ENCODE data around the genes FOXS1, CCM2L, HCK, KIF3B and BPIFB2.

DNA sequence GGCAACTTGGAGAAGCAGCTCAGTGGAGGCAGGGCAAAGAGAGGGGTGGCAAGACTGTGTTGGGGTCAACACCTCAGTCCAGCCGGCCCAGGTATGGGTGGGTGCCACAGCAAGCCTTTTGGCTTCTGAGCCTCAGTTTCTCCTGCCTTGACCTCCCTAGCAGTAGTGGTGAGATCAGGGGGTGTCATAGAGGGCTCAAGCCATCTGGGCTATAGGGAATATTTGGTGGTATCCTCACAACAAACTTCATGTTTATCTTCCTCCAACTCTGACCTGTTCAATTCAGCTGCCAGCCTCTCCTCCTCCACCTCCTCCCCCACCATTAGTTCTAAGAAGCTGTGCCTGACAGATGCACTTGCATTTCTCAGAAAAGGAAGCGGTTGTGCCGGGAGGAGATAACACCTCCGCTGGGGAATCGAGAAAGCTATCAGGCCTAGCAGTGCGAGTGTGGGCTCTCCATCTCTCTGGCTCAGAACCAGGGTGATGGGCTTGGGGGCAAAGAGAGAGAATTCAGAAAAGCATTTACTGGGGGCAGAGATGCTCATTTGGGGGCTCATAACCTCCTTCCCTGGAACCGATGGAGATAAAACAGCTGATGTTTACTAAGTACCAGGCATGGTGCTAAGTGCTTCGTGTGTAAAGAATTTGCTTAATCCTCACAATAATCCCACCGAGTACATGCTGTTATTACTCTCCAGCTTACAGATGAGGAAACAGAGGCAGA, 38.1 kb downstream of the COX4I2 start:
- PRO-cap, result no peak

DNA sequence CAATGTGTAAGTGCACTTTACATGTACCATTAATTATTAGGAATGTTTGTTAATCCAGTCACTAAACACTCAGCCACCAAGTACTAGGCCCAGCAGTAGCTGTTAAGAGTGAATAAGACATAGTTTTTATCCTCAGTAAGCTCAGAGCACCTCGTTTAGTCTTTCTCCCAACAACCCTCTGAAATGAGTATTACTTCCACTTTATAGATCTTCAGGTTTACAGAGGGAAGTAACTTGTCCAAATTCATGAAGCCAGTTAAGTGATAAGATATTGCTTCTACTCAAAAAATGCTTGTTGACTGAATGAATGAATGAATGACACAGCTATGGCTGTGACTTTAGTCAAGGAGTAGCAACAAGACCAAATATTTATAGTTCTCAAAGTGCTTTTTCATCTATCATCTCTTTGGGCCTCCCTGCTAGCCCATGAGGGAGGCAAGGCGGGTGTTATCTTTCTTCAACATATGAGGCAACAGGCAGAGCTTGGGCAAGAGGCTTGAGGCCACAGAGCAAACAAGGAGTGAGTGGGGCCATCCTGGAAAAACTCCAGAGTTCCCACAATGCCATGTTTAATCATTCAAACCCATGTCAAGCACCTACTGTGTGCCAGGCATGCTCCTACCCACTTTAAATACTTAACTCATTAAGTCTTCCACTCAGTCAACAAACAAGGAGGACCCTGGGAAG, 16.1 kb downstream of the BCL2L1 start:
- PRO-cap, result no peak

DNA sequence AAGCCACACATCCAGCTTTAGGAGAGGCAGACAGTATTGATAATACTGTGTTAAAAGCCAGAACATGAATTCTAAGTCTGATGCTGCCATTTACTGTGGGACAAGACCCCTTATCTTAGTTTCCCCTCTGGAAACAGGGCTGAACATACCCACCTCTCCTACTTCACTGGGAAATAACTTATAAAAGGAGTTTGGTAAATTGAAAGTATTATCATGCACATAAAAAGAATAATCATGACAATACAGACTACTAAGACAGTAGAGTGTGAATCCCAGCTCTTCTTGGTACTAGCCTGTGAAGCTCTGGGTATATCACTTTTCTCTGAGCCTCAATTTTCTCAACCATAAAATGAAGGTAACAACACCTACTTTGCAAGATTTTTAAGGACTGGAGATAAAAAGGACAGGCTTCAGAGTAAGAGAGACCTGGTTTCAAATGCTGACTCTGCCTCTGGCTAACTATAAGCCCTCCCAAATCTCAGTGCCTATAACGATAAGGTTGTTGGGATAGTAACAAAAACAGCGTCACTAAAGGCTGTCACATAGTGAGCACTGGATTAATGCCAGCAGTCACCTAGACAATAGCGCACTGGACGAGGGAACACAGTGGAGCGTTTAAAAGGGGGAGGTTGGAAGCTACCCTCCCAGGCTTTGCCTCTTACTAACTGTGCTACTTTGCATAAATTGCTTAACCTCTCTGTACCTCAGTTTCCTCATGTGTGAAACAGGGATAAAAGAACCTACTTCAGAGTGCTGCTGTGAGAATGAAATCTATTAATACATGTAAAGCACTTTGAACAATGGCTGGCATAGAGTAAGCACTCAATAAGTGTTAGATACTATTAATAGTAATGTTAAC, 10.8 kb downstream of the BCL2L1 start:
- PRO-cap, result bidirectional peak, plus-strand start at position 584 of the sequence, minus-strand start at position 483 of the sequence

DNA sequence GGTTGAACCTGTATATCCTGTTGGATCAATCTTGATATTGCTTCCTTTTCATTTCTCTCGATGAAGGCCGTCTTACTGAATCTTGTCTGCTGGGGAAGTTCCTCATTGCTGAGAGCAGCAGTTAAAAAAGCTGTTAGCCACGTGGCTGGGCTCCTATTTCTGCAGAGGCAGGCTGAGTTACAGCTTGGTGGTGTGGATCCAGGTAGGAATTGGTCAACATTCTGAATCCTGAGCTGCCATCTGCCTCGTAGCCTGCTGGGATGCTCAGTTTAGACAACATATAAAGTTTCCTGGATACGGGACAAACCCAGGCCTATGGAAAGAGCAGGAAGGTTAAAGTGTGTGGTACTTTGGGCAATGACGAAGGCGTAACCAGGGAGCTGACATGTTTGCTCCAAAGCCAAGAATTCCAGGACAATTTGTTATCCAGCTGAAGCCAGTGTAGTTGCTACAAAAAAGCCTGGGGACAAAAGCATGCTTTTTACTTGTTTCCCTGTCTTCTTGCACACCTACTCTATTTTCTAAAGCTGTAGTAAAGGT, 12.6 kb upstream of the MYLK2 start:
- PRO-cap, result no peak

GRCh38 chr20:31833707-31834399, 11.6 kb downstream of the FOXS1 start:
- PRO-cap, result no peak

DNA sequence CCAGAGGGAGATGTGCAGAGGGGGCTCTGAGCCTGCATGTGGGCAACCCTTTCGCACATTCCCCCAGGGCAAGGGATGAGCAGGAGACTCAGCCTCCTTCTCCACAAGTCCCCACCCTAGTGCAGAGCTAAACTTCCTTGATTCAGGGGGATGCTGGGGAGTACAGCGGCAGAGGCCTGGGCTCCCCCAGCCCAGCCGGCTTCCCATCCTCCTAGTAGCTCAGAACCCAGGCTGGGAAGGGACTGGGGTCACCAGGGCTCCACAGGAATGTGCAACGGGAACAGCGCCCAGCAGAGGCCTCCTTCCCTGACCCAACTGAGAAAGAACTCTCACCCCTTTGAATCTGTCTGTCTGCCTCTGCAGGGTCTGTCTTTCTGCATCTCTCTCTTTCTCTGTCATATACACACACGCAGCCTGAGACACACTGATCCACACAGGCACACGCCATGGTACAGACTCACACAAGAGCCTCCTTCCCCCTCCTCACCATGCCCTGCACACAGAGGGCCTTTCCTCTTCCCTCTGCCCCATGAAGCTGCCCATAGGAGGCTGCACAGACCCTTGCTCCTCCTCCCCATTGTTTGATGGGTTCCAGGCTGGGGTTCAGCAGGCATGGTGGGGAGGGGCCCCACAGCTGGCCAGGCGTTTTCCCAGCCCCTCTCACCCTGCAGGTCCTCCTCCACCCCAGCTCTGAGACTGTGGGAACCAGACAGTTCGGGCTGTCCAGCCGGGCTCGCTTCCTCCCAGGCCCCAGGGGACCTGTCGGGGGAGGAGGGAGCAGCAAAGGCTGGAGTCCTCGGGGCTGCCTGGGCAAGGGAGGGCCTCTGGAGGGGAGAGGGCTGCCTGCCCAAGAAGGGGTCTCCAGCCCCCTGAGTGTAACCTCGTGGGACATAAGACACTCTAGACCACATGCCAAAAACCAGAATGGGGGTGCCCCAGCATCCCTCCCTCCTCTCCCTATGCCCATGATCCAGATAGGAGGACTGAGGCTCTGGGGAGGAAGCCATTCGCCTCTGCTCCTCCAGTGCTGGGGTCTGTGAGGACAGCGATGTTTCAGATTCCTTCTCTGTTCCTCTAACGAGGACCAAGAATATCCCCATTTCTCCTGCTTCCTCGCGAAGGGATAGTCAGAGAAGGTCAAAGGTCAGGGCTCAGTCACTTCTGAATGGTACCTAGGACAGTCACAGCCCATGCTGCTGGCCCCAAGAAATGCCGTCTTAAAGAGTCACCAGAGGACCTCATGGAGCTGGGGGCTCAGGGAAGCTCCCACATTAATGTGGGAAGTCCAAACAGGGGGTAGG, 2.6 kb downstream of the FOXS1 start:
- PRO-cap, result bidirectional peak, plus-strand start at position 977 of the sequence, minus-strand start at position 698 of the sequence

GRCh38 chr20:31845313-31846079, at the start of gene FOXS1:
Gene FOXS1, minus strand, starts transcription at chr20:31845604.
- PRO-cap, result bidirectional peak, plus-strand start at chr20:31845753, minus-strand start at chr20:31845565

DNA sequence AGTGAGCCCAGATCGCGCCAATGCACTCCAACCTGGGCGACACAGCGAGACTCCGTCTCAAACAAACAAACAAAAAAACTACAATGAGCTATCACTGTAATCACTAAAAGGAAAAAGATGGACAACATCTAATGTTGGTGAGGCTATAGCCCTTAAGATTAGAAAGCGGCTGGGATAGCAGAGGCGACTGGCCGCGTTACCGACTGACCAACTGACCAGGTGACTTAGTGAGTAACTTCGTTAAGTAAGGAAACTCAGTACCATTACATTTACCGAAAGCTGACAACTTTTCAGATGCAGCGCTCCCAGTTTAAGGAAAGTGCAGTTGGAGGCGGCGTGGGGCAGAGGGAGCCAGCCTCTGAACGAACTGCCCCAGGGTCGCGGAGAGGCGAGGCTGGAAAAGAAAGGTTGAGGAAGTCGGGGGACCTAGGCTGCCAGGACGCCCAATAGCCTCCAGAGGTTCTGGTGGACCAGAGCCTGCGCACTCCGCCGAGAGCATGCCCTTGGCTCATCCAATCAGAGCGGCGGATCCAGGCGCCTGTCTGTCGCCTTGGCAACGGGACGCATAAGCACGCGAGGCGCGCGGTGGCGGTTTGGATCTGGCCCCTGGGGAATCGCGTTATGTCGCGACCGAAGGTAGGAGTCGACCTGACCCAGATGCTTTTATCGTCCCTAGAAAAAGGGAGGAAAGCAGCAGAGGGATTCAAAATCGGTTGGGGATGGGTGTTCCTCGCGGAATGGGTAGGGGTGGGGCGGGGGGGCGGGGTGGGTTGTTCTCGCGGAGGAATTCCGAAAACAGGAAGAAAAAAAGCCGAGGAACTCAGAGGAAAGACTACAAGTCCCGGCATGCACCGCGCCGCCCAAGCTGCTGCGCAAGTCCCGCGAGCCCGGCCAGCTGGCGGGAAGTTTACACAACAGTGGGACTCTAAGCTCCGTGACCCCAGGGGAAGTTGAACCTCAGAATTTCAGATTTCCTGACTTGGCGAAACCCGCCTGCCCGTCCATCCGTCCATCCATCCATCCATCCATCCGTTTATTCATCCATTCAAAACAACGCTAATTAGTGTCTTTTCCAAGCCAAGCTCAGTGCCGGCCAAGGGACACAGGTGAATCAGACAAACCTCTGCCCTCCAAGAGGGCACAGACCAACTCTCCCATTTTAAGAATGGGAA, 9.2 kb downstream of the TTLL9 start:
- PRO-cap, result bidirectional peak, plus-strand start at position 263 of the sequence, minus-strand start at position 217 of the sequence; unidirectional peak, minus-strand start at position 464 of the sequence

GRCh38 chr20:31994812-31995413, 15.3 kb upstream of the CCM2L start:
- PRO-cap, result no peak

GRCh38 chr20:32009969-32010576, at the start of gene CCM2L:
Gene CCM2L, plus strand, starts transcription at chr20:32010438.
- PRO-cap, result no peak

- PRO-cap, result no peak
These were observed at the start of gene HCK for GRCh38 chr20:32051917-32052548. Gene HCK, plus strand, starts transcription at chr20:32052242.

DNA sequence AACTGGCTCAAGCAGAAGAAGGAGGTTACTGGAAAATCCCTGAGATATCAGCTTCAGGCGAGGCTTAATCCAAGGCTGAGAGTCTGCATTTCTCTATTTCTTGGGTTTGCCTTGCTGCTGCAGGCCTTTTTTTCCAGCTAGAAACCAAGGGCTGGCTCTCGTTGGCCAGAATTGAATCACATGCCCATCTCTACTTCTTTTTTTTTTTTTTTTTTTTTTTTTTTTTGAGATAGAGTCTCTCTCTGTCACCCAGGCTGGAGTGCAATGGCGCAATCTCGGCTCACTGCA, 11.7 kb downstream of the HCK start:
- PRO-cap, result no peak

DNA sequence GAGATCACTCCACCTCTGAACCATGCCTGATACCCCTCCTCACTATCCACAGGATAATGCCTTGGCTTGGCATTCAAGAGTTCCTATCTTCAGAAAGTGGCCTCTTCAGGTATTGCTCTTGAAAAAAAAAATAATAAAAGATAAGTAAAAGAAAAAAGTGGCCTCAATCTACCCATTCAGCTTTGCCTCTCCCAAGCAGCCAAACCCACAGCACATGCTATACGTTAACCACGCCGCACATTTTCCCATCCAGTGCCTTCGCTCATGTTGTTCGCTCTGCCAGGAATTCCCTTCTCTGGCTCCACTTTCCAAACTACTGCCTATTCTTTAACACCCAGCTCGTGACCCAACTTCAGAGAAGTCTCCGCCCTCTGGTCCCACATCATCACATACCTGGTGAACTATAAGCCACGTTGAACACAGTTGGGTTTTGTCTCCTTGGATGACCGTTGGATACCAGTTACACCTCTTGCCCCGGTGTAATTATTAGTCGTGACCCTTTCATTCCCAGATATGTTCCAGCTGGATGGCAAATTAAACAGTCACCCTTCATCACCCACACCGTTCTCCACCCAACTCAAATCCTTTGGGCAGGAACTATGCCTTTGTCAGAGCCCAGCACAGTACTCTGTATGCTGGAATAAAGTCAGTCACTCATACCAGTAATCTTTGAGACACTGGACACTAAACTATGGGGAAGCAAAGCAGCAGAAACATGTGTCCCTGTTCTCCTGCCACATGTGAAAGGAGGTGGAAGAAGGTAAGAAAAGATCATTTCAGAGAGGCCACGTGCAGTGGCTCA, 22.7 kb downstream of the PLAGL2 start:
- PRO-cap, result no peak

- PRO-cap, result no peak
These were observed at the start of gene KIF3B for GRCh38 chr20:32277221-32277994. Gene KIF3B, plus strand, starts transcription at chr20:32277651.

DNA sequence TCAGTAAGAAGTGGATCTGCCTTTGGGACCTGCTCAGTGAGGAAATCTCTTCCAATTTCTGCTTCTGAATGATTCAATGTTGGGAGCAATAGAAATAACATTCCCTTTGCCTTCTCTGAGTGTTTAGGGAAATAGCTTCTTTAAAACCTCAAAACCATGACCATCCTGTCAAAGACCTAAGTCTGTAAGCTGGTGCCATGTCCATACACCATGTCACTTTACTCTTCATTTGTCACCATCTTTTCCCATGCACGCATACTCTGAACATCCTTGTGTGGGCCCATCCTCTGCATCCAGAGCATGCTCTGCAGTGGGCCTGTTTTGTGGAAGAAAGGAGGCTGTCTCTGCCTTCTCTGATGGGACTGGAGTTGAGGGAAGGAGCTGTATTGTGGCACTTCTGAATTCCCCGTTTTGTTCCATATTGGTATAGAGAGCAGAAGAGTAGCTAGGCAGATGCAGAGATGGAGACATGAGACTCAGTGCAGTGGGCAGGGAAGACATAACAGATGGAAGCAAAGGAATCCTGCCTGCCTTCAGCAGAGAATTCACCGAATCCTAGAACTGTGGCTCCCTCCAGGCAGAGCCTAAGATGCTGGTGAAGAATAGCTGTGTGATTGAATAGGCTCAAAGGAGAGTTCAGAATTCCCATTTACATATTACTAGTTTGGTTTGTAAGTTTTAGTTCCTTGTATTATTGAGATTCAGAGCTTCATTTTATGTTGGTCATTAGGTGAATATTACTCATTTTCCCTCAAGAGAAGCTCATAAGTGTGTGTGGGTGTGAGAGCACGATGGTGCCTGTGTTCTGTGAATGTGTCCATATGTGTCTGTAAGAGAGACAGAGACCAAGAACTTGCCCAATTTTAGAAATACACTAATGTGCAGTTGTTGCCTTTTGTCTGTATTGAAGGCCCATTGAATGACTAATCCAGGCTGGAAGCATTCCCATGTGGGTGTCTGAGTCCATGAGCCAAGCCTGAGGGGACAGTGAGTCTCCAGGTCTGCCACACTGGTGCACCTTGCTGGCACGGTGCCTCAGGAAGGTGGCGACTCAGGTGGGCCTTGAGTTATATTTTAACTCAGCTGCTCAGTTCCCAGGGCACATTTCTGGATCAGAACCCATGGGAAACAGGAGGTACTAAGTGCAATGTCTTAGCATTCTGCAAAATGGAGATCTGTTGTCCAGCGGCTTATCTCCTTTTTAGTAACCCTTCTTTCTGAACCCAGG, 25.8 kb upstream of the ASXL1 start:
- PRO-cap, result no peak

DNA sequence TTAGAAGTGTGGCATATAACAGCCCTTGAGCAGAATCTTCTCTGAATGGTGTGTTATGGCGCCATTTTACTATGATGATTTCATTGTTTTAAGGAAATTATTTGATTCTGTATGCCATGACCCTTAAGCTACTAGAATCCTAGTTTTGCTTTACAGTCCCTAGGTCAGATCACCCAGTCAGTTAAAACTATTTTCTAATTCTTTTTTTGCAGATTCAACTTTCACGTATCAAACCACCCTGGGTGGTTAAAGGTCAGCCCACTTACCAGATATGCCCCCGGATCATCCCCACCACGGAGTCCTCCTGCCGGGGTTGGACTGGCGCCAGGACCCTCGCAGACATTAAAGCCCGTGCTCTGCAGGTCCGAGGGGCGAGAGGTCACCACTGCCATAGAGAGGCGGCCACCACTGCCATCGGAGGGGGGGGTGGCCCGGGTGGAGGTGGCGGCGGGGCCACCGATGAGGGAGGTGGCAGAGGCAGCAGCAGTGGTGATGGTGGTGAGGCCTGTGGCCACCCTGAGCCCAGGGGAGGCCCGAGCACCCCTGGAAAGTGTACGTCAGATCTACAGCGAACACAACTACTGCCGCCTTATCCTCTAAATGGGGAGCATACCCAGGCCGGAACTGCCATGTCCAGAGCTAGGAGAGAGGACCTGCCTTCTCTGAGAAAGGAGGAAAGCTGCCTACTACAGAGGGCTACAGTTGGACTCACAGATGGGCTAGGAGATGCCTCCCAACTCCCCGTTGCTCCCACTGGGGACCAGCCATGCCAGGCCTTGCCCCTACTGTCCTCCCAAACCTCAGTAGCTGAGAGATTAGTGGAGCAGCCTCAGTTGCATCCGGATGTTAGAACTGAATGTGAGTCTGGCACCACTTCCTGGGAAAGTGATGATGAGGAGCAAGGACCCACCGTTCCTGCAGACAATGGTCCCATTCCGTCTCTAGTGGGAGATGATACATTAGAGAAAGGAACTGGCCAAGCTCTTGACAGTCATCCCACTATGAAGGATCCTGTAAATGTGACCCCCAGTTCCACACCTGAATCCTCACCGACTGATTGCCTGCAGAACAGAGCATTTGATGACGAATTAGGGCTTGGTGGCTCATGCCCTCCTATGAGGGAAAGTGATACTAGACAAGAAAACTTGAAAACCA, 76.5 kb downstream of the ASXL1 start:
- PRO-cap, result no peak

DNA sequence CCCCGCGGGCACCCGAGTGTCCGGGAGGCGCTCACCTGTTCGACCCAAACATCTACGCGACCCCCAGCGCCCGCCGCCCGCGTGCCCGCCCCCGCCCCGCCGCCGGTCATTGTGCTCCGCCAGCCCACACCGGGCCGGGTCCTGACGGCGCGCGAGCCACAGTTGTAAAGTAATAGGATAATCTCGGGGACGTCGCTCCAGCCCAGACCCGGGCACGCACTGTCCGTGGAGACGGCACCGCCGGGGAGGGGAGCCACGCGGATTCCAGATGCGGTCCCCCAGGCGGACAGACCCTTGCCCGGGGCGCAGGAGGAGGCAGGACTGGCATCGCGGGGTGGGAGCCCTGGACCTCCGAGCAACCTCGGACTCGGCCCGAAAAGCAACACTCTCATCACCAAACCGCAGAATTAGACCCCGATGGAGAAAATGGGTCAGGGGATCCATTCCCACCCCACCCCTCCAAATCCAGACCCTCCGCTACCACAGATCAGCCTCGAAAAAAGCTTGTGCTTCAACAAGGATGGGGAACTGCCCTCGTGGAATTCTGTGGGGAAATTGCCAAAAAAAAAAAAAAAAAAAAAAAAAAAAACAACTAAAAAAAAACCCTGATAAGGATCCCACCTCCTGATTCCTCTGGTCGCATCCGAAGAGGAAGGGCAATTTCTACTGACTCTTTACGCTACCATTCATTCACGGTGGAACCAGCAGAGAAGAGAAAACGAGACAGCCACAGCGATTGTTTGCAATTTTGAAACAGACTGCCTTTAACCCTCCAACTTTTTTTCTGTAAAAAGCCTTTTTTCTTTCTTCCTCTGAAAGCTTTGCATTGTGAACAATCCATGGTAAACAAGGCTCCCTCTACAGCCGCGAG, 100.4 kb downstream of the NOL4L start:
- PRO-cap, result unidirectional peak, minus-strand start at position 77 of the sequence

DNA sequence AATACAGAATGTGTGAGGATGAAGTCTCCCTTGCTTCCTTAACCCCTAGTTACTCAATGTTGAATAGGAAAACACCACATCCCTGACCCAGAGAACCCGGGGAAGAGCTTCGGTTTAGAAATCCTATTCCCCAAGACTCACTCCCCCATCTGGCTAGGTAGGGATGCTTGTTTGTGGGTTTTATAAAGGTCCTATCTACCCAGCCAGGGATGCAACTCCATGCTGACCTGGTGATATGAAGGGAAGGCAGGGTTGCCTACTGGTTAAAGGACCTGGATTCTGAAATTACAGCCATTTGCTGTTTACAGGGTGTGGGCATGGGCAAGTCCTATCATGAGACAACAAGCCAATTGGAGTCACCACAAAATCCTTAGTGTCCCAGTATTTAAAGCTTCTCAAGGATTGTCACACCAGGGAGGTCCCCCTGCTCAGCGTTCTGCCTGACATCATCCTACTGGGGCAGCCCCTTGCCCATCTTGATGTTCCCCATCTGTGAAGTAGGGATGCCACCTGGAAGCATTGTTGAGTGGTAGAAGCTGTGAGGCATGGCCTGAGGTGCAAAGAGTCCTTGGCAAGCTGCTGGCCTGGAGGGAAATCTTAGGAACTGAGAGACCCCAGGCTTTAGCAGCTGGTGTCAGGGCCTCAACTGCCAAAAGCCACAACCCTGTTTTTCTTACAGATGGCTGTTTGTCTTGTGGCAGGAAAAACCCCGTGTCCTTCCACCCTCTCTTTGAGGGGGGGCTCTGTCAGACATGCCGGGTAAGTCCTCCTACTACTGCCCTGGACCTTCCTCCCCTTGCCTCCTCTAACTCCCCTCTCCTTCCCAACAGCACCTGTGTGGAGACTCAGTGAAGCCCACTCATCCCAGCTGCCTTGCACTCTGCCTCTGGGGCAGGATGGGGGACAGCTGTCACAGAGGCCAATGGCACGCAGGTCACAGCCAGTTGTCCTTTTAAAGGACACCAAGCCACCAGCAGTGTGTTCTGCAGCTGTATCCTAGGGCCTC, 23.3 kb upstream of the MAPRE1 start:
- PRO-cap, result no peak

- PRO-cap, result no peak
These were observed 7.4 kb upstream of the EFCAB8 start for GRCh38 chr20:32851249-32851738.

DNA sequence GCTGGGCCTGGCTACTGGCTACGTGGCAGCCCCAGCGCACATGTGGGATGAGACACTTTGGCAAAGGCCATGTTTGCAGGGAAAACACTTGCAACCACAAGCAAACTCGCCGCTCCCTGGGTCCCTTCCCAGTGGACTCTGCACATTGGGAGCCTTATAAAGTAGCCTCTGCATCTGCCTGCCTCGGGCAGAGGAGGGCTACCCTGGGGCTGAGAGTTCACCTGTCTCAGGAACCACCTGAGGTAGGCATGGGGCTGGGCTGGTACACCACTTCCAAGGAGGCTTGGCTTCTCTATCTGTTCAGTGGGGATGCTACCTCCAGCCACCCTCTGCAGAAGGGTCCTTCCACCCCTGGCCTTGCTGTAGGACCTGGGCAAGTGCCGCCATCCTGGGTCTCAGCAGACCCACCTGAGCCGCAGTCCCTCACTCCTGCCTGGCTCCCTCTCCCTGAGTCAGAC, at the start of gene BPIFB2:
Gene BPIFB2, plus strand, starts transcription at position 186 of the 458 bp plus-strand sequence.
- PRO-cap, result no peak

Measured in ascending aorta (tissue), 1 donor.